Right ventricle myocardium (tissue), 1 donor: Measurements from ENCODE around the genes PET100, RETN, MCEMP1, FCER2 and SNAPC2.

DNA sequence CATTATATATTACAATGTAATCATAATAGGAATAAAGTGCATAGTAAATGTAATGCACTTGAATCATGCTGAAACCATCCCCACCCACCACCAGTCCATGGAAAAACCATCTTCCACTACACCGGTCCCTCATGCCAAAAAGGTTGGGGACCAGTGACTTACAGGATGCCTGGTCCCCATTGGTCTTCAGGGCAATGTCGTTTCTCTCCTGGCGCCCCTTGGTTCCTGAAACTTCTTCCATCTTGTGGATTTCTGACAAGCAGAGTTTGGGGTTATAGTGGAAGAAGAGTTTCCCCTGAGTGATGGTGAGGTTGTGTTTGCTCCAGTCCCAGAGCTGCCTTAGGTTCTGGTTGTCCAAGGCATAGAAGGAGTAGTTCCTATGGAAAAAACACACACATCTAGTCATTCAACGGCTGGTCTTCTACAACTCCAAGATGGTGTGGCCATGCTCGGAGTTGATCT is 100.9 kb downstream of the ZNF557 start:
- PRO-cap, 2 experiments, result no peak in any of the 2 experiments

GRCh38 chr19:7255497-7256011 is 38.7 kb downstream of the INSR start:
- PRO-cap, 2 experiments, result no peak in any of the 2 experiments

DNA sequence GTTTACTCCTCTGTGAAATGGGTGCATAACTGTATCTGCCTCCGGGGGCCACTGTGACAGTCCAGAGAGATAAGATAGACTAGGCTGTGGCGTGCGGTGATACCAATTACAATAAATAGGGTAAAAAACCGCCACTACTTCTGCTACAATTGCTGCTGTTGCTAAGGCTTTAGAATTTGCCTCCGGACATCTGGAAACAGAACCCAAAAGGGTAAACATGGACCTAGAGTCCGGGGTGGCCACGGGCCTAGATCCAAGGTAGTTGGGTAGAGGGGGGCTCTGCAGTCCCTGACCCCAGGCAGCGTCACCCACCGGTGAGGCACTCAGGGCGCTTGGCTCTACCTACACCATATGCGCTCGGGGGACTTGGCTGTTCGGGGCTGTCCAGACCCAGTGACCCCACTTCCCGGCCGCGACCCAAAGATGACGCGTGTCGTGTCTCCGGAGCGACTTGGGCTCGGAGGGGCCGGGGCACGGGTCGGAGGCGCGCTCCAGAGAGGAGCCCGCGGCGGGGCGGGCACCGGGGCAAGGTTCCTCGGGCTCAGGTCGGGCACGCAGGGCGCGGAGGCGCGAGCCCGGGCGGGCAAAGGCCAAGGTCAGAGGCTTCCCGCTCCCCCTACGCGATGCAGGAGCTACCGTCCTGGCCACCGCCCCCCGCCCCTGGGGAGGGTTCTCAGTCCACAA is 1.0 kb downstream of the INSR start:
- PRO-cap, 2 experiments, result peak in 1 of 2 experiments; most common plus-strand start position 538 of the sequence (in 1)

- PRO-cap, 2 experiments, result peak in 2 of 2 experiments; most common minus-strand start chr19:7294919 (in 2)
Measured at GRCh38 chr19:7294707-7295337, 608 bp upstream of the INSR start.

DNA sequence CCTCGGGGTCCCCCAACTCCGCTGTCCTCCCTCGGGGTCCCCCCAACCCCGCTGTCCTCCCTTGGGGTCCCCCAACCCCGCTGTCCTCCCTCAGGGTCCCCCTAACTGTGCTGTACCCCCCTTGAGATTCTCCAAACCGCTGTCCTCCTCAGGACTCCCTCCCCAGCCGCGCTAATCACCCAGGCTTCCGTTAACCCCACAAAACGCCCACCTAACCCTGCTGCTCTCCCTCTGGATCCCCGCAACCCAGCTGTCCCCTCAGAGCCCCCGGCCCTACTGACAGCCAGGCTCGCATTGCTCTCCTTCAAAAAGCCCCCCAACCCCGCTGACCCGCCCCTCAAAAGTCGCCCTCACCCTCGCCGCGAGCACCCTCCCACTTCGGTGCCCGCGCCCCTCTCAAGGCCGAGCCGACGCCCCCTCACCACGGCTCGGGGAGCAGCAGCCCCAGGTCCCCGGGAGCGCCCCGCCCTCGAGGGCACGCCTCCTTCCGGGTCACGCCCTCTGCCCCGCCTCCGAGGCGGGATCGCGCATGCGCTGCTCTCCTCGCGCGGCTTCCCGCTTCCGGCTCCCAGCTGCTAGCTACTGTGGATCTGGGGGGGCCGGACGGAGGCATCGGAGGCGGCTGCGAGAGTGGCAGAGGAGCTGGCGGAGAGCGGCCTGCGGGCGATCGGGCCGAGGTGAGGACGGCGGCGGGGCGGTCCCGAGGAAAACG is 46.0 kb downstream of the ARHGEF18 start:
- PRO-cap, 2 experiments, result peak in 2 of 2 experiments; most common plus-strand start position 582 of the sequence (in 2); most common minus-strand start position 471 of the sequence (in 2)

DNA sequence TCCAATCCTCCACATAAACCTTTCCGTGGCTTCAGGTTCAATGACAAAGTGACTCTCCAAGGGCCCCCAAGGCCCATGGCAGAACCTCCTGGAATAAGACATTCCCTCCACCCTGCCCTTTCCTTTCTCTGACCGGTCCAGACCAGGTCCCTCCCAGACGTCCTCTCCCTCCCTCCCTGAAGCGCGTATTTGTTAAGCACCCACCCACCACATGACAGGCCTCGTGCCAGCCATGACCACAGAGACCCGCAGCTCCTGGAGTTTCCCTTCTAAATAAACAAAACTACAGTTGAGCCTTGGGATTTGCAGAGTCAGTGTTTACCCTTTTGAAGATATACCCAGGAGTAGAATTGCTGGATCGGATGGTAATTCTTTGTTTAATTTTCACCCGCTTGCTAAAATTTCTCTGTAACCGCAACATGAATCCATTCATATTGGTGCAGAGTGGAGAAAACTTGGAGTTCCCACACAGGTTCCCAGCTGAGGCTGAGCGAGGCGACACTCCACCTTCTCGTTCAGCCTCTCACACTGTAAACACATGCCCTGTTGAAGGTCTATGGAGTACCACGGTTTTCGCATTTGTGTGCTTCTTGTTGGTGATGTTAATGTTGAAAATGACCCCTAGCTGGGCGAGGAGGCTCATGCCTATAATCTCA is 66.9 kb downstream of the ARHGEF18 start:
- PRO-cap, 2 experiments, result no peak in any of the 2 experiments

GRCh38 chr19:7533153-7533713 is 2.3 kb upstream of the PNPLA6 start:
- PRO-cap, 2 experiments, result peak in 2 of 2 experiments; most common plus-strand start chr19:7533601 (in 2); most common minus-strand start chr19:7533516 (in 1)

- PRO-cap, 2 experiments, result no peak in any of the 2 experiments
Measured at GRCh38 chr19:7605062-7605817, 9.6 kb downstream of the CAMSAP3 start.

DNA sequence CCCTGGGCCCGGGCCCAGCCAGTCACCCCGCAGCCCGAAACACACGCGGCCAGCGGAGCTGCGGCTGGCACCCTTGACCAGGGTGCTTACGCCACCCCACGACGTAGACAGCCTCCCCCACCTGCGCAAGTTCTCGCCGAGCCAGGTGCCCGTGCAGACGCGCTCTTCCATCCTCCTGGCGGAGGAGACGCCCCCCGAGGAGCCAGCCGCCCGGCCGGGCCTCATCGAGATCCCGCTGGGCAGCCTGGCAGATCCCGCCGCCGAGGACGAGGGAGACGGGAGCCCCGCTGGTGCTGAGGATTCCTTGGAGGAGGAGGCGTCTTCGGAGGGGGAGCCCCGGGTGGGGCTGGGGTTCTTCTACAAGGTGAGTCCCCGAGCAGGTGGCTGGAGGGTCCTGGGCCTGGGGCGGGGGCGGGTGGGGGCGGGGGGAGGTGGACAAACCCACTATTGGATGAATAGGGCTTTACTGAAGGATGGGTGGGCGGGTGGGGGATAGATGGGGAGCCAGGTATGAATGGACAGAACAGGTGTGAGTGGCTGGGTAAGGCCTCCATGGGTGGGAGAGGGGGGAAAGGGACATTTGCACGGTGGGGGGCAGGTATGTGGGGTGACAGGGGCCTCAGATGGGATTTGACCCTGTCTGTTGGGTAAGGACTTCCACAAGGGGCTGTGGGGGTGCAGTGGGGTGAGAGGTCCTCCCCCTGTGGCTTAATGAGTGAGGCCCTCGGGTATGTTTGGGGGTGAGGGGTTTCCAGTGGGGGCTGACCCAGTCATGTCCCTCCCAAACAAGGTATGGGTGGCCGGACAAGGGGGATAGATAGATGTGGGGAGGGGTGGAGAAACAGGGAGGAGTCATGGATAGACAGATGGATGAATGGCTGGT is 16.3 kb downstream of the XAB2 start:
- PRO-cap, 2 experiments, result no peak in any of the 2 experiments

DNA sequence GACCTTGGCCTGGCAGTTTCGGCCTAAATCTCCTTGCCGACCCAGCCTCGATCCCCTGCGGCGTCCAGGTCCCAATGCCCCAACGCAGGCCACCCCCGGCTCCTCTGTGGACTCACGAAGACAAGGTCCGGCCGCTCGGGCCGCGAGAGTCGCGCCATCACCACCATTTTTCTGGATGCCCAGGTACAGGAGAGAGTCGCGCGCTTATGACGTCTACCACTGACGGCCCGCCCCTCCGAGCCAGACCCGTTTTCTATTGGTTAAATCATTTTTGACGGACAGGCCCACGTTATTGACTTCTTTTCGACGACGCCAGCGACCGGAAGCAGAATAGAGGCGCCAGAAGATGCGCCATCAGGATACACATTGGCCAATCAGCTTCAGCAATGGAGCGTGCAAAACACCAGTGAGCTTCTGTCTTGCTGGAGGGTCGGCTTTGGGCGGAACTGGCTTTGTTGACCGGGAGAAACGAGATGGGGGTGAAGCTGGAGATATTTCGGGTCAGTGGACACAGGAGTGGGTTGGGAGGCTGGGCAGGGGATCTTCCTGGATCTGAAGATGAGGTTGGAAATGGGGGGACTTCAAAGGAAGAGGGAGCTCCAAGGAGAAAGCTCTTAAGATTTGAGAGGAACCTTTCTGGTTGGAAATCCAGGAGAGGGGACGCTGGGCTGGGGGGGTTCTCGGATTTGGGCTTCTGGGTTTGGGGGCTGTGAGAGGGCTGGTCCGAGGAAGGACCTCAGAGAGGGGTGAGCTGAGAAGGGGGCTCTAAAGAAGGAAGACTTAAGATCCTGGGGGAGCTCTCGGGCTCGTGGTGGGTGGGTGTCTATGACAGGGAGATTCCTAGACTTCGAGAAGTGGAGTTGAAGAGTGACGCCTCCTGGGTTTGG is at the start of gene PET100:
PET100 (plus strand) TSS at position 433 of the 887 bp plus-strand sequence.
- PRO-cap, 2 experiments, result peak in 2 of 2 experiments; most common plus-strand start position 455 of the sequence (in 2); most common minus-strand start position 185 of the sequence (in 2)

DNA sequence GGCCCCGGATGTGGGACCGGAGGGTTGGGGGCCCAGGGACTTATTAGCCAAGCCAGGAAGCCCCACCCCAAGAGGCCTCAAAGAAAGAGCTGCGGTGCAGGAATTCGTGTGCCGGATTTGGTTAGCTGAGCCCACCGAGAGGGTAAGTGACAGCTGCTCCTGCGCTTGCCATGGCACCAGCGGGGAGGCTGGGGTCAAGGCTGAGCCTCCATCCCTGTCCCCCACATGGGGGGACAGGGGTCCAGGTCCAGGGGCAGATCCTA is at the start of gene RETN:
RETN (plus strand) TSS at position 70 of the 263 bp plus-strand sequence.
- PRO-cap, 2 experiments, result no peak in any of the 2 experiments

GRCh38 chr19:7670064-7670742 is 1.4 kb downstream of the RETN start:
- PRO-cap, 2 experiments, result no peak in any of the 2 experiments

GRCh38 chr19:7676810-7677459 is at the start of gene MCEMP1:
MCEMP1 (plus strand) TSS chr19:7677090.
- PRO-cap, 2 experiments, result no peak in any of the 2 experiments

- PRO-cap, 2 experiments, result no peak in any of the 2 experiments
Measured at GRCh38 chr19:7699214-7700187, 2.4 kb downstream of the FCER2 start.

- PRO-cap, 2 experiments, result no peak in any of the 2 experiments
Measured at GRCh38 chr19:7701606-7702465, at the start of gene FCER2. FCER2 (minus strand) TSS chr19:7702131.

- PRO-cap, 2 experiments, result no peak in any of the 2 experiments
Measured at GRCh38 chr19:7705620-7706167, 3.8 kb upstream of the FCER2 start.

DNA sequence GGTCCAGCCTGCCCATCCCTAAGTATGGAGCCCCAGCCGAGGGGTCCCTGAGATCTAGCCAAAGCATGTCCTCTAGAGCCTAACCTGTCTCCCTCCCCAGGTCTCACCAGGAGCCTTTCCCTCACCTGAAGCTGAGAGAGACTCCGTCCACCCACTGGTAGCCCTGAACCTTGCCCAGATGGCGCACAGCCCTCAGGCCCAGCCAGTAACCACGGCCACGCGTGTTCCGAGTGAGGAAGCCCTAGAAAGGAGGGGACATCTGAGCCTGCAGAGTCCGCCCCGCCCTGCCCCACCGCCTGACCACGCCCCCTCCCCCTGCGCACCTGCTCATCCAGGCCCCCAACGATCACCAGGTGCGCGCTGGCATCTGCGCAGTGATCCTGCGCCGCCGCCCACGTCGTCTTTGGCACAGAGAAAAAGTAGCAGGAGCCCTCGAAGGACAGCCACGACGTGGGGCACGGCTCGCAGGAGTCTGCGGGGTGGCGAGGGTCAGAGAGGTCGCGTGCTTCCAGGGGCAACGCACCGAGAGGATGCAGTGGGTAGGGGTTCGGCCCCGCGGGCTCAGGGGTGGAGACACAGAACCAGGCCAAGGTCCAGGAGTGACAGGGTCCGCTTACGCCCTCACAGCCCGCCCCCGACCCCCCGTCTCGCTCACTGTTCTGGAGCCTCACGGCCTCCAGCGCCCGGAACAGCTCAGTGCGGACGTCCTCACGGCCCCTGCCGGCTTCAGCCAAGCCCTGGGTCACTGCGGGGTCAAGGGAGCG is 2.0 kb downstream of the CLEC4G start:
- PRO-cap, 2 experiments, result no peak in any of the 2 experiments

- PRO-cap, 2 experiments, result no peak in any of the 2 experiments
Measured at GRCh38 chr19:7832360-7833285, 2.6 kb downstream of the EVI5L start.

GRCh38 chr19:7852790-7853846 is 21.1 kb downstream of the PRR36 start:
- PRO-cap, 2 experiments, result no peak in any of the 2 experiments

DNA sequence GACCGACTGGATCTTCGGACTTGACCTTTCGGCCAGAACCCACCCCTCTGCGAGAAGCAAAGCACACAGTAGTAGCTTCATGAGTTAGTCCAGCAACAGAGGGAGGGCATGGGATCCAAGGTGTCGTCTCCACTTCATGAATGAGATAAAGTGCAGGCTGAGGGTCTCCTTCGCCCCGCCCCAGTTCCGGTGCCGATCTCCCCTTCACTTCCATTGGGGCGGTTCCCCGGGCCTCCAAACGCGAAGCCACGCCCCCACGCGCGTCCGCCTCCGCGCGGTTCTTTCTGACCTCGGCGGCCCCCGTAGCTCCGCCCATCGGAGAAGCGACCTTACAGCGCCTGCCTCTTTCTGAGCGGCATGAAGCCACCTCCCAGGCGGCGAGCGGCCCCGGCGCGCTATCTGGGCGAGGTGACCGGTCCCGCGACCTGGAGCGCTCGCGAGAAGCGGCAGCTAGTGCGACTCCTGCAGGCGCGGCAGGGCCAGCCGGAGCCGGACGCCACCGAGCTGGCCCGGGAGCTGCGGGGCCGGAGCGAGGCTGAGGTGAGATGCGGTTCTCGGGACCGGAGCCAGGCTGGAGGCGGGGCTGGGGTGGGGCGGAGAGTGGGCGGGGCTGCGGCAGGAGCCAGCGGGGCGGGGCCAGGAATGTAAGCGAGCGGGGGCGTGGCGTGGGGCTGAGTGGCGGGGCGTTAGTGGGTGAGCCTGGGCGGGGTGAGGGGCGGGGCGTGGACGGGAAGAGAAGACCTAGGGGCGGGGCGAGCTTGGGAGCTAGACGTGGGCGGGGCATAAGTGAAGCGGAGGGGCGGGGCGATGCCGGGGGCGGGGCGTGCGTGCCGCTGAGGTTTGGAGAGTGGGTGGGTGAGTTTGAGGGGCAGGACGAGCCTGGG is at the start of gene SNAPC2:
SNAPC2 (plus strand) TSS at position 329 of the 884 bp plus-strand sequence.
- PRO-cap, 2 experiments, result peak in 2 of 2 experiments; most common plus-strand start position 315 of the sequence (in 2); most common minus-strand start position 579 of the sequence (in 2)